Epithelial cell of esophagus (primary cell): ENCODE data around the genes CRX, KCNJ14, RASIP1 and CGB2.

DNA sequence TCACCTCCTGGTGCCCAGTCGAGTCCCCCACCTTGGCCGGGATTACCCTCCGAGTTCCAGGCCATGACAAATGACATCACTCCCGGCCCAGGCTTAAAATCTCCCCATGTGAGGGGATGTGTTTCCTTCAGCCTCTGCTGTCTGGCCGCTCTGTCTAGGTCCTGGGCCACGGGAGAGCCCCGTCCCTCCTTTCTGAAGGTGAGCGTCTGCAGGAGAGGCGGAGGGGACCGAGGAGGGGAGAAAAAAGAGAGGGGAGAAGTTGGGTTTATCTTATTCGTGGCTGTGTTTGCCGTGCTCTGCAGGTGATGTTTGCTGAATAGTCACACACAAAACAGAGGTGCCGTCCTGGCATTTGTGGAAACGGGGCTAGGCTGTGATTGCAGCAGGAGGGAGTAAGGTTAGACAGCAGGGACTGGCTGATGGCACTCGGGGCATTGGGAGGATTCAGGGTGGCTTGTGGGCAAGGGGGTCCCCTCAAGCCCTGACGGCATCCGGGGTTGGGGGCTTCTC is at the start of gene CRX:
Gene CRX, plus strand, starts transcription at position 125 of the 510 bp plus-strand sequence.
- RRBS, result no CpG with 5 or more reads among the region's 17 CpGs

DNA sequence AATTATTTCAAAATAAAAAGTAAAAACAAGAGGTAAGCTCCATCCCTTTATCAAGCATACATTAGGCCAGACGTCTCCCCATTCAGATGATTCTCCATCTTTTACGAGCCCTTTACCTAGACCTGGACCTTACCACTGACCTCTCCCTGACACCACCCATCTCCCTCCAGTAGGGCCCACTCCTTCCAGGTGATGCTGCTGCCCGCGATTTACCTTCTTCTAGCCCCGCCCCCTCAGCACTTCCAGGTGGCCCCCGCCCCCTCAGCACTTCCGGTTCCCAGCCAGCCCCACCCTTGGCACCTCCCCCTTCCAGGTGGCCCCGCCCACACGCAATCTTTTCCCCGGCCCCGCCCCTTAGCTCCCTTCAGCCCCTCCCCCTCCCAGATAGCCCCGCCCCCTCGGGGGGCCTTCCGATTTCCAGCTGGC is 662 bp downstream of the LIG1 start:
- RRBS, result 4% methylated on average over 4 of the region's 14 CpGs

DNA sequence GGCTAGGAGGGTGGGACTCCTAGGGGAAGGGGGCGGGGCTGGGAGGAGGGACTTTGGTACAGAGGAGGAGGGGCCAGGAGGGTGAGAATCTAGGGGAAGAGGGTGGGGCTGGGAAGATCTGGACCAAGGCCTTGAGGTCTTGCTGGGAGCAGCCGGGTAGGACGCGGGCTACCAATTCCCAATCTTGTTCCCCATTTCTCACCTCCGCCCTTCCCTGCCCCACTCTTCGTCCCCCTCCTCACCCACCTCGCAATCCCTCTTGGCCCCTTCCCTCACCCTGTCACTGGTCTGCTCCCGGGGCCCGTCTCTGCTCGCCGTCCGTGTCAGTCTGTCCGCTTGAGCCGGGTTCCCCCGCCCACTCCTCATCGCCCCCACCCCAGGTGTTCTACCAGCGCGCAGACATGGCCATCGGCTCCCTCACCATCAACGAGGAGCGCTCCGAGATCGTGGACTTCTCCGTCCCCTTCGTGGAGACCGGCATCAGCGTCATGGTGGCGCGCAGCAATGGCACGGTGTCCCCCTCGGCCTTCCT is 22.2 kb downstream of the GRIN2D start:
- RRBS, result 10% methylated on average over 7 of the region's 31 CpGs

- RRBS, result no CpG with 5 or more reads among the region's 7 CpGs
These were observed at the start of gene KCNJ14 for GRCh38 chr19:48455285-48455627. KCNJ14 (plus strand) TSS chr19:48455574.

- RRBS, result 11% methylated on average over 8 of the region's 55 CpGs
These were observed 11.6 kb downstream of the CYTH2 start for GRCh38 chr19:48480537-48481494.

- RRBS, result no CpG with 5 or more reads among the region's 5 CpGs
These were observed 16.2 kb downstream of the LMTK3 start for GRCh38 chr19:48495455-48495824.

DNA sequence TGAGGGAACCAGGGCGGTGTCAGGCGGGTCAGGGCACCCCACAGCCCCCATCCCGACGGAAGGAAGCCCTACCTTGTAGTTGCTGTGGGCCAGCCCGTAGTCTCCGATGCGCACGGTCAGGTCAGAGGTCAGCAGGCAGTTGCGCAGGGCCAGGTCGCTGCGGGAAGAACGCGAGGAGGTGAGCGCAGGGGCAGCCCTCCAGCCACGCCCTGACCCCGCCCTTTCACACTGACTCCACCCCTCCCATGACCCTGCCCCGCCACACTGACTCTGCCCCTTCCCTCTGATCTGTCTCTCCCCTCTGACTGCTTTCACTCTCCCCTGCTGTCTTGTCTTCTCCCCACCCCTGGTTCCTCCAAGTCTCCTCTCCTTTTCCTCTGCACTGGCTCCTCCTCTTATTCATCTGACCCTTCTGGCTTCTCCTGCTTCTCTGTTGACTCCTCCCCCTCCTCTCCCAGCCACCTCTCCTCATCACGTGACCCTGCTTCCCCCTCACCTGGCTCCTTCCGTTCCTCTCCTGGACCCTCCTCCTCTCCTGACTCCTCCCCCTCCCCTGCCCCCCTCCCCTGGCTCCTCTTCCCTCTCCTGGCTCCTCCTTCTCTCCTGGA is 10.1 kb downstream of the LMTK3 start:
- RRBS, result no CpG with 5 or more reads among the region's 19 CpGs

DNA sequence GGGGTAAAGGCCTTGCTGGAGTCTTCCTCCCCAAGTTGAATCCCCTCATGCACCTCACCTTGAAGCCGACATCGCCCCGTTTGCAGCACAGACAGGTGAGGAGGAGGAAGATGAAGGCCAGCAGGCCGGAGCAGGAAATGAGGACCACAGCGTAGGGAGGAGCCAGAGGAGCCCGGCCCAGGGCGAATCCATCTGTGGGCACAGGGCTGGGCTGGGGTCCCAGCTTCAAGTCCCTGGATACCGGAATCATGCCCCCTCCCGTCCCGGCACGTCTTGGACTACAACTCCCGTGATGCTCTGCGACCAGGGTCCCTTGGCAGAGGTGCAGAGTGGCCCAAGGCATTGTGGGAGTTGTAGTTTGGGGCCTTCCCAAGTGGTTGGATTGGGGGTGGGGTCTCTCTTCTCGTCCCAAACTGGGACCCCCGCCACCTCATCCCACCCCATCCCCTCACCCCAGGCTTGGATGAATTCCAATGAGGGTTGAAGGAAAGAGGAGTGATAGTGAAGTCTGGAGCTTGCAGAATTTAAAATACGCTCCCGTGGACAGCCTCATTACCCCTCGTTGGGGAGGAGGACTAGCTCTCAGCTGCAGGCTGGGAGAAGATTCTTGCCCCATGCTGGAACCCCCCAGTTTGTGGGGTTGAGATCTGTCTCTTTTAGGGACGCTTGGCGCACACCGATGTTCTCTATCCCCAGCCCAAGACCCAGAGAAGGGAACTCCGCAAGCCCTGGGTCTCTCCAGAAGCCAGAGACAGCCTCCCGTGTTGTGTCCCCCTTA is 1.0 kb downstream of the LMTK3 start:
- RRBS, result 4% methylated on average over 3 of the region's 23 CpGs

DNA sequence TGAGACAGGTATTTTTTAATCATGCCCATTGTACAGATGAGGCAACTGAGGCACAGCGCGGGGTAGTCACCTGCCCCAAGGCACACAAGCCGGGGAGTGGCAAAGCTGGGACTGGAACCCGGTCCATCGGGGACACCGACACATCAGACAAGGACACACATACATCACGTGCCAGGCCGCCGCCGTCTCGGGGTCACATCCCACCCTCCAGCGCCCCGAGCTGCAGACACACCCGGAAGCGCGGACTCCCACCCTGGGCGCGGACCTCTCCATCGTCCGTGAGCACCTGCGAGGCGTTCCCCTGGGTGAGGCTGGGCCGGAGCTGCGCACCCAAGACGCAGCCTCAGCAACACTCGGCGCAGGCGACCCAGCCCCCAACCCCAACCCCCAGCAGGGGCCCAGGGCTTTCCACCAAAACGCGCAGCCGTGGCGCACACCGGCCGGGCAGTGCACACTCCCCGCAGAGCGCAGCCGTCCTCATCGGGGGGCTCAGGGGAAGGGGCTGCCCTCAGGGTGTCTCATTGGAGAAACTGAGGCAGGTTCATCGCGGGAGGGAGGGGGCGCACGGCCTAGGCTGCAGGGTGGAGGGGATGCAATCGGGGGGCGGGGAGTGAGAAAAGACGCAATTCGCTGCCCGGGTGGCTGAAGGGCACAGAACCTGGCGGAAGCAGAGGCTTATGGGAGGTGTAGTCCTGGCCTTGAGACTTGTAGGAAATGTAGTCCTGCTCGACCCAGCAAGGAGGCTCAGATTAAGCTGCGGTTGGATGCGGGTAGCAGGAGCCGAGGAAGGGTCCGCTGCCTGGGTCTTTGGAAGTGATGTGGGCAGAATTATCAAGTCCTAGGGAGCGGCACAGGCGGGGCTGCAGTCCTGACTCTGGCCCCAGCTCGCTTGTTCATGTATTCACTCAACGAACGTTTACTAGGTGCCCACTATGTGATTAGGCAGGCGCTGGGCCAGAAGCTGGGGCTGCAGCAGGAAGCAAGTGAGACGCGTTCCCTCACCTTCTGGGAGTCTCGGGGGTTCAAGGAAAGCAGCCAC is 2.0 kb upstream of the LMTK3 start:
- RRBS, result 2% methylated on average over 8 of the region's 62 CpGs

- RRBS, result 2% methylated on average over 19 of the region's 49 CpGs
These were observed 17.4 kb upstream of the SPACA4 start for GRCh38 chr19:48588787-48589962.

DNA sequence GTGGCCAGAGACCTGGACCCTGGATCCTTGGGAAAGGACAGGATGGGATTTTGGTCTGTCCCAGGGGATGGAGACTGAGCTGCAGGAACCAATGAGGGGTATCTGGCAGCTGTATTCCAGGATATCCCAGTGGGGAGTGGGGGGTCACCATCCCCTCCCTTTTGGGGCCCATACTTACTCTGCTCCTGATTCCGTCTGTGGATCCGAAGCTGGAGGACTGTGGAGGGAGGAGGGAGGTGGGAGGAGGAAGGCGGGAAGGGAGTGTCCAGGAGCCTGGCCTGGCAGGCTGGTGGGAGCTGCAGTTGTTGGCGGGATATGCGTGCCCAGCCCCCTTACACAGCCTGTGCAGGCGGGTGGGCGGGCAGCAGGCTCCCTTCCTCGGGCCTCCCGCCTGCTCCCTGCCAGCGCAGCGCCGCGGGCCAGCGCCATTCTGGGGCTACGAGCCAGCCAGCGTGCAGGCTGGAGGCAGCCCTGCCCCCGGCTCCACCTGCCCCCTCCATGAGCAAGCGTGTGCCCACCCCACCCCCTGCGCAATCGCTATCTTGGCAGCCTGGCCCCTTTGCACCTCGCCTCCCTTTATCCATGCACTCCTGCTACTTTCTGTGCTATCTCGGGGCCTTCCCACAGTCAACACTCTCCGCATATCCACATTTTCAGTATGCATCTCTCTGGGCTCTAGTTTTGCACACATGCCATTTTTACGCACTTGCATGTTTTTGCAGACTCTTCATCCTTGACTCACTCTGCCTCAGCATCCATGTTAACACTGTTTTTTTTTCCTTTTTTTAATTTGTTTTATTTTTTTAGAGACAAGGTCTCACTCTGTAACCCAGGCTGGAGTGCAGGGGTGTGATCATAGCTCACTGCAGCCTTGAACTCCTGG is 2.8 kb downstream of the MAMSTR start:
- RRBS, result no CpG with 5 or more reads among the region's 24 CpGs

- RRBS, result no CpG with 5 or more reads among the region's 11 CpGs
These were observed 734 bp downstream of the MAMSTR start for GRCh38 chr19:48718793-48719188.

GRCh38 chr19:48724622-48726001 is 5.6 kb upstream of the MAMSTR start:
- RRBS, result no CpG with 5 or more reads among the region's 19 CpGs

DNA sequence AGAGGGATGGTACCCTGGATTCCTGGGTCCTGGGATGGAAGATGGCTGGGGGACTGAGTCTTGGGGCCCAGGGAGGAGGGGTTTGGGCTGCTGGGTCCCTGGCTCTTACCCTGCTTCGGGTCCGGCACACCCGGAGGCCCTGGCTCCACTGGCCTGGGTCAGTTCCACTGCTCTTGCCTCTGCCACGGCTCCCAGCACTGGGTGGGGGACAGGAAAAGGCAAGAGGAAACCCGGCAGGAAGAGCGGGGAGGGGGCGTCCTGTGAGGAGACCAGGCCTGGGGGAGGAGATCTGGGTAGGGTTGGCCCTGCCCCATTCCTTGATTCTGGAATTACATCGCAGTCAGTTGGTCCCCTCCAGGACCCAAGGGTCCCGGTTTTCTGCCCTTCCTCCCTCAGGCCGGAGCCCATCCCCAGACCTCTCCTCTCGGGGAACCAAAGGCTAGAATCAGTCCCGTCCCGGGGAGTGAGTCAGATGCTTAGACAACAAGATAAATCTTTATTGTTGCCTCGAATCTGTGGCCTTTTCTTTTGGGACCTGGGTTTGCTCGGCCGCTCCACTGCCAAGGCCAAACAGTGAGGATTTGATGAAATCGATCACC is at the start of gene RASIP1:
Gene RASIP1, minus strand, starts transcription at position 199 of the 599 bp plus-strand sequence.
- RRBS, result 59% methylated on average over 6 of the region's 17 CpGs

GRCh38 chr19:48753225-48753396 is 670 bp upstream of the FUT1 start:
- RRBS, result 6% methylated on average over 3 of the region's 7 CpGs

- RRBS, result no CpG with 5 or more reads among the region's 5 CpGs
These were observed 2.7 kb upstream of the BCAT2 start for GRCh38 chr19:48813561-48813800.

- RRBS, result 94% methylated on average over 2 of the region's 21 CpGs
These were observed 9.2 kb downstream of the PLEKHA4 start for GRCh38 chr19:48859210-48859687.

GRCh38 chr19:48967391-48968374 is 2.6 kb downstream of the FTL start:
- RRBS, result no CpG with 5 or more reads among the region's 14 CpGs

DNA sequence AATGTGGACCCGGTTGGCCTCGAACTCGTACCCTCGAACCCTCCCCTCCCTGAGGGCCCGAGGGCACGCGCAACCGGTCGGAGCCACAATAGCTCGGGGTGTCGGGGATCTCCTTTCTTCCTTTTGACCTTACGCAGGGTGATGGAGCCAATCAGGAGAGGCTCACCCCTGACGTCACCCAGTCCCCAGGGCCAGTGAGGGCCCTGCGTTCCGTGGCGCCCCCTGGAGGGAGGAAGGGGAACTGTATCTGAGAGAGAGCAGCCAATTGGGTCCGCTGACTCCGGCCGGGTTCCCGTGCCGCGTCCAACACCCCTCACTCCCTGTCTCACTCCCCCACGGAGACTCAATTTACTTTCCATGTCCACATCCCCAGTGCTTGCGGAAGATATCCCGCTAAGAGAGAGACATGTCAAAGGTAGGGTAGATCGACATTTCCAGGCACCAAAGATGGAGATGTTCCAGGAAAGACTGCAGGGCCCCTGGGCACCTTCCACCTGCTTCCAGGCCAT is at the start of gene CGB2:
Gene CGB2, plus strand, starts transcription at position 201 of the 509 bp plus-strand sequence.
- RRBS, result 21% methylated on average over 8 of the region's 26 CpGs

DNA sequence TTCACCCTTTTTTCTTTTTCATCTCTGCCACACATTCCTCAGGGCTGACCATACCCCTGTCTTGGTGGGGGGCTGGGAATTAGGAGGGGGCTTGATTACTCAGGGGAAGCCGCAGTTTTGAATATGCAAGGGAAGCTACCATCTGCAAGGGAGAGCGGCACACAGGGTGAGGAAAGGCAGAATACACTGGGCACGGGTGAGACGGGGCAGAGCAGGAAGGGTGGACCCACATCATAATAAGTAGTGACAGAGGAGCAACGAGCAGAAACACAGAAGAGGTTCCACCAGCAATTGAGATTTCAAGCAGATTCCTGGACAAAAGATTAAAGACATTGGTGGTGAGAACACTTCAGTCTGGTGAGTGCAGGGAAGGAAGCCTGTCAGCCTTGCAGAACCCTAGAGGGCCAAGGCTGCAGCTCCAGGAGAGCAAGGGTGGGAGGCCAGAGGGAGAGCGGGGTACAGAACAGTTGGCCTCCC is 5.3 kb upstream of the LIN7B start:
- RRBS, result no CpG with 5 or more reads among the region's 6 CpGs